Breast epithelium (tissue), 2 donors: ENCODE results near the gene PIP5KL1.

- PRO-cap, result no peak
- RAMPAGE, long total RNA, 2 experiments, result no peak in any of the 2 experiments
Observed at GRCh38 chr9:127873246-127873820, 4.1 kb downstream of the AK1 start.

- PRO-cap, result no peak
- RAMPAGE, long total RNA, 2 experiments, result no peak in any of the 2 experiments
Observed at GRCh38 chr9:127930266-127931424, at the start of gene PIP5KL1. TSS of gene PIP5KL1 (minus strand) at chr9:127930777.

DNA sequence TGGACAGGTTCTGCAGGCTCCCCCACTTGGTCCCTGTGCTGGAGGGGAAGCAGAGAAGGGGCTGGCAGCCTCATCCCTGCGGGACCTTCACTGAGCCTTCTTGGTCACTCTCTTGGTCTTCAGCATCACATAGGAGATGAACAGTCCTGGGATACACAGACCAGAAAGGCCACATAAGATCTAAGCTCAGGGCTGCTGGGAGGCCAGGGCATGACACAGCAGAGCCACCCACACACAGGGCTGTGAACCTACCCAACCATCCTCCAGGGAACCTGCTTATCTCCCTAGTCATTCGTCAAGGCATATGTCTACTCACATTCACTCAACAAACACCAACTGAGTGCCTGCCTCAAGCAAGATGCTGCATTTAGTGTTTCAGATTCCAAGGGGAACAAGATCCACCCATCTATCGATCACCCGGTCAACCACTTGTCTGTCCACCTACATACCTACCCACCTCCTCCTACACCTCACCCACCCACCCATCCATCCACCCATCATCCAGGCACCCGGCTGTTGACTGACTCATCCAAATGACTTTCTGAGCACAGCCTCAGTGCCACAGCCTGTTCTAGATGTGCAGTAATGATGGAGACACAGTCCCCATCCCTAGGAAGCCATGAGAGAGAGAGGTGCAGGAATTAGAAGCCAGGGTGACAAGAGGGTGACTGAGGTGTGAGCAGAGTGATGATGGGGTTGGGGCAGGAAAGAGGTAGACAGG lies 1.9 kb downstream of the DPM2 start:
- PRO-cap, result no peak
- RAMPAGE, long total RNA, 2 experiments, result no peak in any of the 2 experiments

DNA sequence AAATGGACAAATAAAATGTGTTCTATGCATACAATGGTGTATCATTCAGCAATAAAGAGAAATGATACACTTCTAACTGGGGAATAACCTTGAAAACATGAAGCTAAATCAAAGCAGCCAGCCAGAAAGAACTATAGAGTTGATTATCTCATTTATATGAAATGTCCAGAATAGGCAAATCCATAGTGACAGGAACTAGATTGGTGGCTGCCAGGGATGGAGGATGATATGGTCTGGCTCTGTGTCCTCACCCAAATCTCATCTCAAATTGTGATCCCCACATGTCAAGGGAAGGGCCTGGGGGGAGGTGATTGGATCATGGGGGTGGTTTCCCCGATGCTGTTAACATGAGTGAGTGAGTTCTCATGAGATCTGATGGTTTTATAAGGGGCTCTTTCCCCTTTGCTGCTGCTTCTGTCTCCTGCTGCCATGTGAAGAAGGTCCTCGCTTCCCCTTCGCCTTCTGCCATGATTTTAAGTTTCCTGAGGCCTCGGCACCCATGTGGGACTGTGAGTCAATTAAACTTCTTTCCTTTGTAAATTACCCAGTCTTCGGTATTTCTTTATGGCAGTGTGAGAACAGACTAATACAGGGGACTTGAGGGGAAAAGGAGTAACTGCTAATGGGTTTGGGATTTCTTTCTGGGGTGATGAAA lies 21.4 kb downstream of the EEIG1 start:
- PRO-cap, result no peak
- RAMPAGE, long total RNA, 2 experiments, result no peak in any of the 2 experiments

GRCh38 chr9:128078214-128079404 lies 10.6 kb downstream of the SLC25A25 start:
- PRO-cap, result no peak
- RAMPAGE, long total RNA, 2 experiments, result no peak in any of the 2 experiments

GRCh38 chr9:128099197-128099687 lies 28.3 kb downstream of the PTGES2 start:
- PRO-cap, result no peak
- RAMPAGE, long total RNA, 2 experiments, result no peak in any of the 2 experiments

GRCh38 chr9:128102534-128102788 lies 25.1 kb downstream of the PTGES2 start:
- PRO-cap, result no peak
- RAMPAGE, long total RNA, 2 experiments, result no peak in any of the 2 experiments

- PRO-cap, result no peak
- RAMPAGE, long total RNA, 2 experiments, result no peak in any of the 2 experiments
Observed at GRCh38 chr9:128107561-128108062, 19.9 kb downstream of the PTGES2 start.

DNA sequence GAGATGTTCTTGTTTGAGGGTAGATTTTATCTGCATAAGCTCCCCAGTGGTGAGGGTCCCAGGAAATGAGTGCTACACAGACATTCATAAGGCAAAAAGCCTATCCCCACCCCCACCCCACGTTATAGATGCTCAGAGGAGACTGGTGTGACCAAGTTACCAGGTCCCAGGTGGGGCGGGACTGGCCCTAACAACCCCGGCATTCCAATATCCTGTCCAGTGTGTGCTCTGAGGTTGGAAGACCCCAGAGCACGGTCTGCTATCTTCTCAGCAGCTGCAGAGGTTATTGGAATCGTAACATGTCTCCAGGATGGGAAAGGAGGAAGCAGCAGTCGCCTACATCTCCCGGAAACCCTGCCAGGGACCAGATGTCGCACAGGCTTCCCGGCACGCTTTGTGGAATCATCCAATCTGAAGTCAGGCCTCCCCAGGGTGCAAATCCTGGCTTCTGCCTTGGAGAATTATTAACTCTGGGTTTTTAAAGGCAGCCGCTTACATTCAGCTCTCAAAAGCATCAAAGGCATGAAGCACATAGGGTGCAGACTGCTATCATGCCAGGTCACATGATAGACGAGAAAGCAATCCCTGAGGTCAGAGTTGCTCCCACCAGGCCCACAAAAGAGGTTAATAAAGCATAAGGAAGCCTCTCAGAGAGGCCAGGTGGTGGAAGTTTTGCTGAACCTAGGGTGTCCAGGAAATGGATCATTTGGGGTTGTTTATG lies 4.5 kb upstream of the PTGES2 start:
- PRO-cap, result no peak
- RAMPAGE, long total RNA, 2 experiments, result no peak in any of the 2 experiments

GRCh38 chr9:128176263-128176765 lies 15.1 kb downstream of the CIZ1 start:
- PRO-cap, result no peak
- RAMPAGE, long total RNA, 2 experiments, result no peak in any of the 2 experiments

DNA sequence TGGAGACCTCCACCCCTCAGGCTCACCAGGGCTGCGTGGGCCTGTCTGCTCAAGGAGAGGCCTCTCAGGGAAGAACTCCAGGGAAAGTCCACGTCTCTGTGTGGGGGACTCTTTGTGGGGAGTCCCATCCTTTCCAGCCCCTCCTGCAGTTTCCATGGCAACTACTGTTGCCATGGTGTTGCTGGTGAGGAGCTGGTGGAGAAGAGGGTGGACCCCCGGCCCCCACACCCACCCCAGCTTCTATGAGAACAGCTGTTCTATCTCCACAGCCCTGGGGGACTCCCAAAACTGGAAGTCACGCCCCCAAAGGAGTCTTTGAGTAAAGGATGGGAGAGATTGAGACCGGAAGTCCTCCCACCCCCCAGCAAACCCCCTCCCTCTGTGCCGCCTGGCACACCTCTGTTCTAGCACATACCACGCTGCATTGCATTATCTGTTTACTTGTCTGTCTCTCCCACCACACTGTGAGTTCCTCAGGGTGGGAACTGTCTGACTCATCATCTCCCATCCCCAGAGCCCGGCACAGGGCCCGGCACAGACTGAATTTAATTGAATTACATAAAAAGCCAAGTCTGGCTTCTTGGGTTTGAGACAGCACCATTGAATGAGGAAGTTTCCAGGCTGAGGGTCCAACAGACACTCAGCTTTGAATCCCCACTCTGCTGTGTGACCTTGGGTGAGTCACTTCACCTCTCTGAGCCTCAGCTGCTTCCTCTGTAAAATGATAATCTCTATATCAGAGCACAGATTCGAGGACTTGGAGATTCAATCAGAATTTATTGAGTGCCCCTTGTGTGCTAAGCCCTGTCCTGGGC lies 12.7 kb downstream of the DNM1 start:
- PRO-cap, result no peak
- RAMPAGE, long total RNA, 2 experiments, result no peak in any of the 2 experiments

DNA sequence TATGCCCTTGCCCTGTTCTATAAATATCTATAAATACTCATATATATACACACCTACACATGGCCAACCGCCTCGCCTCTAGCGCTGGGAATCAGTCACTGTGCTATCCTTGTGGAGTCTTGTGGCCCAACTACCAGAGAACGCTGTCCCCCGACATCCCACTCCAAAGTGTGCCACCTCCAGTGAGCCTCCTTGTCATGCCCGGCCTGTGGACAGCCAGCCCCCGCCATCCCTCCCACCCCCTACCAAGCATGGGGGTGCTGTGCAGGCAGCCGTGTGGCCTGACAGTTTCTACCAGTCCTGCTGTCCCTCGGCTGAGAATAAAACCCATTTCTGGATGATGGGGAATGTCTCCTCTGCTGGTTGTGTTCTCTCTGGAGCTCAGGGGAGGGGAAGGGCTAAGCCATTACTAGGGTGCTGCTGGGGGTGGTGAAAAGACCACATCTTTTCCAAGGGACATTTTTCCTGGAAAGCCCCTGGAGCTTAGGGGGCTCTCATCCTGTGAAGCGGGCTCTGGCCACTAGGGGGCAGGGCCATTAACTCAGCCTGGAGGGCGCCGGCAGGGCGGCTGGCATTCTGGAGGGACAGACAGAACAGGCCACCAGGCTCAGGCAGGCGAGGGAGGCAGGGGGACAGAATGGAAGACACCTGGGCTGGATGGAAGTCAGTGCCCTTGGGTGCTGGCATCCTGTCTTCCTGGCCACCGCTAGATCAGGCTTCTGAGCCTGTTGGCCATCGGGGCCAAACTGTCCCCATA lies 20.7 kb downstream of the GOLGA2 start:
- PRO-cap, result no peak
- RAMPAGE, long total RNA, 2 experiments, result no peak in any of the 2 experiments

DNA sequence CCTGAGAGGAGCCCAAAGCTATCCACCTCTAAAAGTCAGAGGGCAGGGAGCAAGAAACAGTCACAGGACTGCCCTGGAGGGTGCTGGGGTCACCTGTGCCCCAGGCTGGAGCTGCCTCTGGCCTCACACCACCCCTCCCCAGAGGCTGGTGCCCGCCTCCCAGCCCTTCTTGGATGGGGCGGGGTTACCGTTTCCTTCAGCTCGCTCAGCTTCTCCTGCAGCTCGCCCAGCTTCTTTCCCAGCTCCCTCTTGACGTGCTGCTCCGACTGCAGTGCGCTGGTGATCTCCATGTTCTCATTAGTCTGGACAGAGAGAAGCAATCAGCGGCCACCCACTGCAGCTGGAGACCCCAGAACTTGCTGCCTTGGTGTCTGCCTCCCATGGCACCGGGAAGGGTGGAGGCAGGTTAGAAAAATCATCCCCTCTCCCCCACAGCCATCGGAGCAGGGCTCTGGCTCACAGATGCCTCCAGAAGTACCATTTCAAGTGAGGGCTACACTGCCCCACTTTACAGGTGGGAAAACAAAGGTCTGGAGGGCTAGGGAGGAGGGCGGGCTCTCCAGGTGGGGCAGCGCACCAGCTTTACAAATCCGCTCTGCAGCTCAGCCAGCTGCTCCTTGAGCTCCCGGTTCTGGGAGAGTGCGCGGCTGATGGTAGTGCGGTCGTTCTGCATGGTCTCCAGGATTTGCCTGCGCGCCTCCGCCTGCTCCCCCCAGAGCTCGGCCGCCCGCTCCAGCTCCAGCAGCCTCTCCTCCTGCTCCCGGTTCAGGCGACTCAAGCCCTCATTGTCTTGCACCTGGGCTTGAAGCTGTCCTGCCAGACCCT lies 15.7 kb downstream of the GOLGA2 start:
- PRO-cap, result no peak
- RAMPAGE, long total RNA, 2 experiments, result no peak in any of the 2 experiments

DNA sequence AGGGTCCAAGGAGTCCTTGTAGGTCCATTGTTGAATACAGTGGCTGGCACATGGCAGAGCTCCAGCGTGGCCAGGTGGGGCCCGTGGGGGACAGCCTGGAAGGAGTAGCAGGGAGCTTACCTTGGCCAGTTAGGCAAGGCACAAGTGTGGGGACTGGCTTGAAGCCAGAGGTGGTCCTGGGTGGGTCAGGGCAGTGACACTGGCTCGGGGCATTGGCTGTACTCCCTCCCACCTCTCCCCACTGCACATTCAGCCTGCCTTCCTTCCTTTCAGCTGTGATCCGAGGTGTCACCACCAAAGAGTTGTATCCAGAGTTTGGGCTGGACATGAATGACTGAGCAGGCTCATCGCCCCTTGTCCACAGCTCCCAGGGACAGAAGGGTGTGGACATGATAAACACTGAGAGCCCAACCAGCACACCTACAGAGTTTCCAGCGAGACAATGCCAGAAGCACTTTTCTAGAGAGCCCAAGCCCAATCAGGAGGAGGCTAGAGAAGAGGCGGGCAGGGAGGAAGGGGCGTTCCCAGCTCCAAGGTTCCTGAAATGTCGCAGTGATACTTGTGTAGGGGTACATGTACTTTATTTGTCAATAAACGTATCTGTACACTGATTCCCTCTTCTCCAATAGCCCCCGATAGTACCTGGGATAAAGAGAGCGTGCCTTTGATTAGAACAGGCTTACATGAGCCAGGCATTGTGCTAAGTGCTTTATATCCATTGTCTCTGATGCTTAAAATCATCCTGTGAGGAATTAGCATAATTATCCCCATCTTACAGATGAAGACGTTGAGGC lies 12.5 kb downstream of the SWI5 start:
- PRO-cap, result no peak
- RAMPAGE, long total RNA, 2 experiments, result no peak in any of the 2 experiments

GRCh38 chr9:128309209-128309881 lies 12.9 kb downstream of the TRUB2 start:
- PRO-cap, result no peak
- RAMPAGE, long total RNA, 2 experiments, result no peak in any of the 2 experiments

DNA sequence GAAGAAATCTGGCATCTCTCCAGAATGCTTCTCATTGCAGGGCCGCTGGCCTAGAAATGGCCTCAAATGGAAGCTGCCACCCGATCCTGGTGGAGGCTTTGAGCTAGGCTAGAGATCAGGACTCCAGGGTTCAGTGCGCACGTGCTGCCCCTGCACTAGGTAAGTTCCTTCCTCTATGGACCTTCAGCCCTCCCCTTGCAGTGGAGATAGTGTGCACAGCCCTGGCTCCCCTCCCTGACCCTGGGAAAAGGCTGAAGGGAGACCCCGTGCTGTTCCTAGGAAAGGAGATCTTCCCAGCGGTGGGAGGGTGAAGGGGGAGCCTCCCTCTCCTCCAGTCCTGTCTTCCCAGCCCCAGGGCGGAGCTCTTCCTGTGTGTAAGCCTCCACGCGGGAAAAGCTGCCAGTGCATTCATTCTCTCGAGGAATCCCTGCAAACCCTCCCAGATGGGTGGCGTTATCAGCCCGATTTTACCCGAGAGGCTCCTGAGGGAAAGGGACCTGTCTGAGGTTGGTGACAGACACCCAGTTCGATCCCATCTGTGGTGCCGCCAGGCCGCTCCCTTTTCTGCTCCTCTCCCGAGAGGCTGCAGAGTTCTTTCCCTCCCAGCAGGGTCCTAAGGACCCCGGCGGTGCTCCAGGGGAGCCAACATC lies 1.4 kb upstream of the CERCAM start:
- PRO-cap, result no peak
- RAMPAGE, long total RNA, 2 experiments, result no peak in any of the 2 experiments

DNA sequence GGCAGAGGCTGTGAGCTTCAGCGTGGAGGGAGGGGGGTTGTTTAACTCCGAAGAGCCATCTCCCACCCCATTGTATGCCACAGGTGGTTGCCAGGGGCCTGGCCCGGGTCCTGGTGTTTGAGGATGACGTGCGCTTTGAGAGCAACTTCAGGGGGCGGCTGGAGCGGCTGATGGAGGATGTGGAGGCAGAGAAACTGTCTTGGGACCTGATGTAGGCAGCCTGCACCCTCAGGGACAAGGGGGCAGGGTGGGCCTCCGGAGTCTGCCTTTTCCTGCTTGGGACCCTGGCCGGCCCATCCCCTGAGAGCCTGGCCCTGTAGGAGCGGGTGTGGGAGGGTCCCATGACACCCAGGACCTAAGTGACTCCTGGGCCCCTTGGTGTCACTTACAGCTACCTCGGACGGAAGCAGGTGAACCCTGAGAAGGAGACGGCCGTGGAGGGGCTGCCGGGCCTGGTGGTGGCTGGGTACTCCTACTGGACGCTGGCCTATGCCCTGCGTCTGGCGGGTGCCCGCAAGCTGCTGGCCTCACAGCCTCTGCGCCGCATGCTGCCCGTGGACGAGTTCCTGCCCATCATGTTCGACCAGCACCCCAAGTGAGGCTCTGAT lies 13.5 kb downstream of the CERCAM start:
- PRO-cap, result no peak
- RAMPAGE, long total RNA, 2 experiments, result no peak in any of the 2 experiments

GRCh38 chr9:128577948-128578339 lies 25.6 kb downstream of the SPTAN1 start:
- PRO-cap, result no peak
- RAMPAGE, long total RNA, 2 experiments, result no peak in any of the 2 experiments

- PRO-cap, result no peak
- RAMPAGE, long total RNA, 2 experiments, result no peak in any of the 2 experiments
Observed at GRCh38 chr9:128881561-128881785, 277 bp downstream of the KYAT1 start.

- PRO-cap, result no peak
- RAMPAGE, long total RNA, 2 experiments, result no peak in any of the 2 experiments
Observed at GRCh38 chr9:128883387-128883627, 1.4 kb downstream of the LRRC8A start.